Transverse colon (tissue), 4 donors: ENCODE data around the genes VGLL4 and TIMP4.

- PRO-cap: no peak
- RAMPAGE, long total RNA, 4 experiments: no peak in any of the 4 experiments
These were observed 17.6 kb downstream of the VGLL4 start for GRCh38 chr3:11626047-11626589.

DNA sequence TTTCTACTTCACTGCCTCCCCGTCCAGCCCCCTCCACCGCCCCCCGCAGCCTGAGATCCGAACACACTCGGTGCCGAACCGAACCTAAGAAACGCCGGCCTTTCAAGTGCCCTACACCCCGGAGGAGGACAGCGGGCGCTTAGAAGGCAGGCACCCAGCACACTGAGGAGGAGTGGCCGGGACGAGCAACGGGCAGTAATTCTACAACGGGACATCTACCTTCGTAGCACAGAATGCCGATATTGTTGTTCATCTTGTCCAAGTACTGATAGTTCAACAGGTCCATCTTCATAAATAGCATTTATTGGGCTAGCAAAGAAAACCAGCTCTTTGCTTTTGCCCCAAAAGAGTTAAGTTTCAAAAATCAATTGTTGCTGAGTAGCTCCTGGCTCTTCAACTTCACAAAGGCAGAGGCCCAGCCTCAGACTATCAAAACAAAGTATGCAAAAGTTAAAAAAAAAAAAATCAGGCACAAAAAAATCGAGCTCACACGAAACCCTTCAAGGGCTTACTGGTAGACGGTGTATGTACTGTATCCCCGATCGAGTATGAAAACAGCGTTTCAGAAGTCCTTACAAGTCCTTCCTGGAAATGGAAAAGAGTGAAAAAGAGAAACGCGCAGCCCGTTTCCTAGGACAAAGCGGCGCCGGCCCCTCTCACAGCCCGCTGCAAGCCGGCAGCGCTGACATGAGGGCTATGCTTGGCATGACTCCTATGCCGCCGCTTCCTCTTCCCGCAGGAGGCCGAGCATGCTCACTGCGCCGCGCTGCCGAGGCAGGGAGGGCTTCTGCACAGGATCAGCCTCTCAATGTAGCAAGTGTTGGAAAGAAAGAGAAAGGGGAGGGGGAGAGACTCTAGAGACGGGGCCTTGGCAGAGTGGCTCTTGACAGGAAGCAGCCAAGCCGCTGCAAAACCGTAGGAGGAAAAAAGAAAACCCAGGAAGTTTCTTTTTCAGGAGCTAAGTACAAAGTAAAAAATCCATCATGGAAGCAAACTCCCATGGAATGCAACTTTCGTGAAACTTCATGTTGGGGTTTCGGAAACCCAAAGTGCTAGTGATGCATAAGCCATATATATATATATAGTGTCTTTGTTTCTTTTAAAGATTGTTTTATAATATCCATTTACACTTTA lies at the start of gene VGLL4:
TSS of gene VGLL4 (minus strand) at position 698 of the 1,134 bp plus-strand sequence.
- PRO-cap: bidirectional peak, plus-strand start at position 169 of the sequence, minus-strand start at position 86 of the sequence; unidirectional peak, minus-strand start at position 401 of the sequence; bidirectional peak, plus-strand start at position 756 of the sequence, minus-strand start at position 689 of the sequence
- RAMPAGE, long total RNA, 4 experiments: start-site peak on the minus strand in 2 of 4 experiments, centred at positions 476 to 718 of the sequence, 14 to 73 reads per replicate

DNA sequence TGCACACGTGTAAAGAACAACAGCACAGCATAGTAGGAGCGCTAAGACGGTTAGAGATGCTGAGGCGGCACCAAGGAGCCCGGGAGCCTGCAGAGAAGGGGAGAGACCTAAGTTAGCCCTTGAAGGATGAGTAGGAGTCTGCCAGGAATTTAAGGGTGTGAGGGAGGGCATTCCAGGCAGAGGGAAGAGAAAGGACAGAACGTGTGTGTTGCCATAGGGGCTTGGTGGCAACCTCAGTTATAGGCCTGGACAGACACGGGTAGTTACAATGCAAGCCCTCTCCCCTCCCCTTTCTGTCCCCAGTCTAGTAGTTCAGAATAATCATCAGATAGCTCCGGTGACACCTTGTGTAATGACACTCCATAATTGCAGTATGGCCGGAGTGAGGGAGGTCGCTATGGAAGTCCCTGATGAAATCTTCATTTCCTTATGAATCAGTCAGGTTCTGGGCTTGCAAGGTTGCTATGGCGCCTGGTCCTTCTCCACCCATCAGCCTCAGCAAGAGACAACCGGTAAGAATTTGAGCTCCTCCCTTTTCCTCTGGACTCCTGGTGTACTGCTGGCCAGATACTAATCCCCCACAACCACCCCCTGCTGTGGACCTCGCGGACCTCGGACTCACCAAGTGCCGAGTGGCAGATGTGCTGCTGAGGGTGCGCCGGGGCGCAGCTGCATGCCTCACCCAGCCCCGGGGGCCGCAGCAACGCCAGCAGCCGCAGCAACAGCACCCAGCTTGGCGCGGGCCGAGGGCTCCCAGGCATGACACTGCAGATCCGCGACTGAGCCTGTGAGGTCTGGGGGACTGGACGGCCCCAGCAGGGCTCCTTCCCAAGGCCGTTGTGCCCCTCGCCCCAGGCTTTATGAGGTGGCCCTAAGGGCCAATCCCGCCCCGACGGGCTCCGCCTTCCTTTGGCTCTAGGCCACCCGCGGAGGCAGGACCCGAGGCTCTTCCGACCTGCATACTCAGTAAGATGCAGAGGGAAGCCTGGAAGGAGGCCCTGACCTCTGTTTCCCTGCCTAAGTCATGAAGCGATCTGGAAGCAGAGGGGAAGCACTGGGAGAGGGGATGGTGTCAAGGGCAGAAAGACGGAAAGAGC lies at the start of gene TIMP4:
TSS of gene TIMP4 (minus strand) at position 833 of the 1,097 bp plus-strand sequence.
- PRO-cap: bidirectional peak, plus-strand start at position 638 of the sequence, minus-strand start at position 627 of the sequence; bidirectional peak, plus-strand start at position 976 of the sequence, minus-strand start at position 839 of the sequence
- RAMPAGE, long total RNA, 4 experiments: start-site peak on the minus strand in 3 of 4 experiments, centred at positions 799 to 849 of the sequence, 23 to 87 reads per replicate

DNA sequence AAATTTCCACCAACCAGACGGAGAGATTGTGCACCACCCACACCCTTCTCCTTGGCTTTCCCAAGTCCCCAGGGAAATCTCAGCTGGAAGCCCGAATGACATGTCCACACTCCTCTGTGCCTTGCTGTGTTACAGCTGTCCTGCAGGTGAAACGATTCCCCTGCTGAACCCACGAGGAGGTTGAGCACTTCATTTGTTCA lies 49.5 kb upstream of the PPARG start:
- PRO-cap: no peak
- RAMPAGE, long total RNA, 4 experiments: no peak in any of the 4 experiments

- PRO-cap: unidirectional peak, plus-strand start at chr3:12289777
- RAMPAGE, long total RNA, 4 experiments: no peak in any of the 4 experiments
These were observed 638 bp downstream of the PPARG start for GRCh38 chr3:12289464-12289951.

DNA sequence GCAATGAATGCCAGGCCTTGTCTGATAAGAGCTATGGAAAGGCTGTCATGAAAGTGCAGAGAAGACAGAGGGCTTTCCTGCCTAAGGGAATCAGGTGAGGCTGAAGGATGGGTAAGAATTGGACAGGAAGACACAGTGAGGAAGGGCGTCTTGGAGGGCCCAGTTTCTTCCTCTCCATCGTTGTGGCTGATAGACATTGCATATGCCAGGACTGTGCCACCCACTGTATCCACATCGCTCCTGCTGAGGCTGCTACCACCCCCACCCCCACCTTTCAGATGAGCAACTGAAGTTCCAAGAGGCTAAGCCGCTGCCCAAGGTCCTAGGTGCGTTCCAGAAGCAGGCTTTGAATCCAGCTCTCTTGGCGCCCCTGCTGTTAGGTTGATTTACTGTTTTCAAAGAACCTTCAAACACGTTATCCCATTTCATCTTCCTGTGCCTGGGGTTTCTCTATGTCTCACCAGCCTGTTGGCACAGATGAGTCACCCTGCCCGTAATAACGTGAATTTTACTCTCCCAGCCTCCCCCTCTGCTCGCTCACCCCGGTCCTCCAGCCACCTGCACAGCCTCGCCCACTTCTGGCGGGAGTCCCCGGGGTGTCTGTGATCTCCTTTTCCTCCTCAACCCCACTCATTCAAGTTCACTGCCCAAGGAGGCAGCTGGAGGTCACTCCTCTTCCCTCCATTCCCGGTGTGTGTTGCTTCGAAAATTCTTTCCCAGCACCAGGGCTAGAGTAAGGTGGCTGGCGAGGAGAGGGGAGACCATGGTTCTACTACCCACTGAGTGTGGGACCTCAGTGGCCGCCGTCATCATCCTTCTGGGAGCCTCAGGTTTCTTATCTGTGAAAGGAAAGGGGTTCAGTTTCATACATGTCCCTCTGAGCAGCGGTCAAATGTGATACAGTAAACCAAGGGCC lies 13.0 kb upstream of the TSEN2 start:
- PRO-cap: no peak
- RAMPAGE, long total RNA, 4 experiments: no peak in any of the 4 experiments

DNA sequence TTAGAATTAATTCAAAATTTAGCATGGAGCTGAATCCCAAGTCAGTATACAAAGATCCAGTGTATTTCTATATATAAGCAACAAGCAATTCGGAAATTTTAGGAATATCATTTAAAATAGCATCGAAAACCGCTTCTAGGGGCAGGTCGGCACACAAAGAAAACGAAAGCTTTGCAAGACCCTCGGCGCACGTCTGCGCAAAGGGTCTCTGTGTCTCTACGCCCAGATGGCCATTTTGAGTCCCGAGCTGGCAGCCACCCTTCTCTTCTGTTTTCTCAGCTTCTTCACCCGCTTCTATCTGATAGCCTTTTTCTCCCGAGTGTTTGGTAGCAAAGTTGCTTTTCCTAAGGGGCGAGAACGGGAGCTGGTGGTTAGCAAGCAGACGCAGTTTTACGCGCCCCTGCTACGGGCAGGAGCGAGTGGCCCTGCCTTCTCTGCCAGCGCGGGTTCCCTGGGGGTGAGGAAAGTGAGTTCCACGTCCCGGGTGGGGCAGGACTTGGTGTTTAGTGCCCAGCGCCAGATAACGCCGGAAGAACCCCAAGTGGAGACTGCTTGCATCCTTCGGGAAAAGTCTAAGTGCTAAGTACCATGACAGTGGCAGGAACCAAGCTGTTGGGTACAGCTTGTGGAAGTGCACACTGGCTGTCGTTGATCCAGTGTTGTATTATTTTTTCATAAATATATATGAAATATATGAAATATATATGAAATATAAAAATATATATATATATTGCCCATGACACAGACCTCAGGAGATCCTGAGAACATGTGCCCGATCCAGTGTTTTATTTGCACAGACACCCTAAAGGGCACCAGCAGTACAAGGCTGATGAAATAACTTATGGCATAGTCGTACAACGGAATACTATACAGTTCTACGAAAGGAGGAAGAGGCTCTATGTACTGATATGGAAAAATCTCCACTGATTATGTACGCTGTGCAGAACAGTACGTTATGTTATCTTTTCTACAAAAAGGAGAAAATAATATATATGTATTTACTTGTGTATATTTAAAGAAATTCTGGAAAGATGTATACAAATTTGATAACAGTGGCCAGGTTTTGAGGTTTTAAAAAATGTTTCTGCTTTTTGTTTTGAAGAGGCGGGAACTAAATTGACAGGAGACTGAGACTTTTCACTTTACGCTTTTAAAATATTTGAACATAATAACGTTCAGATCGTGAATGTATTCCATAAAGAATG lies 2.7 kb upstream of the MKRN2 start:
- PRO-cap: no peak
- RAMPAGE, long total RNA, 4 experiments: no peak in any of the 4 experiments

- PRO-cap: no peak
- RAMPAGE, long total RNA, 4 experiments: no peak in any of the 4 experiments
These were observed 7.8 kb downstream of the RPL32 start for GRCh38 chr3:12833196-12834315.

GRCh38 chr3:12867962-12868380 lies 26.6 kb upstream of the RPL32 start:
- PRO-cap: no peak
- RAMPAGE, long total RNA, 4 experiments: no peak in any of the 4 experiments

DNA sequence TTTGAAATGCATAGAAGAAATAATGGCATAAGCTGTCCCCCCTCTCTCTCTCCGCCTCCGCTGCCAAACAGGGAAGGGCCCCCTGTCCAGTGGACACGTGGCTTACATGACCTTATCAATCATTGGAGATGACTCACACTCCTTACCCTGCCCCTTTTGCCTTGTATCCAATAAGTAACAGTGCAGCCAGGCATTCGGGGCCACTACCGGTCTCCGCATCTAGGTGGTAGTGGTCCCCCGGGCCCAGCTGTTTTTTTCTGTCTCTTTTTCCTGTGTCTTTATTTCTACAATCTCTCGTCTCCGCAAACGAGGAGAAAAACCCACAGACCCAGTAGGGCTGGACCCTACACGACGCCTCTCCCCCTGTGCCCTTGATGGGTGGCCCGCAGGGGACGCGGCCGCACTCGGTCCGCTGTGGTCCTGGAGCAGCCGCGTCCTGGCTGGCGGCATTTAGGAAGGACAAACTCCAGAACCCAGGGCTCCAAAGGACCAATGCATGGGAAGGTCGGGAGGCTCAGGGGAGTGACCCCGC lies 27.1 kb upstream of the RPL32 start:
- PRO-cap: no peak
- RAMPAGE, long total RNA, 4 experiments: no peak in any of the 4 experiments

DNA sequence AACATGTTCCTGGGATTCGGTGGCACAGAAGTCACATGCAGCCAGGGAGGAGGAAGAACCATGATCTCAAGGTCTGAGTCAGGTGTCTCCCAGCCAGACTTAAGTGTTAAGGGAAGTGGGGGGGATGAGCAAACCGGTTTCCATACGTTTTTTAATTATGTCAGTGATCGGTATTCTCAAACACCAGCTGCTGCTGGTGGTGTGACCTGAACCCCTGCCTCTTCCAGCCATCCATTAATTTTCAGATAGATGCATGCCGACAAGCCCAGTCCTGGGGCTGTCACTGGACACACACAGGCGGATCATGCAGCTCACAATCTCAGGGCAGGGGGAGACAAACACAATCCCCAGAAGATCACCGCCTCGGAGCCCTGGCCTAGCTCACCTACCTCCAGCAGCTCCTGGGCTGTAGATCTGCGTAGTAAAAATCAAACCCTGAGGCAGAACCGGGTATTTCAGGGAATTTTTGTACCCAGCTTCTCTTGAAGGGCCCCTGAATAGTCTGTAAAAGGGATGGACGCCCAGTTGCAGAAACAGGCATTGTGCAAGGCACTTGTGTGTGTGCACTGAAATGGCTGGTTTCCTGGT lies 54.7 kb upstream of the RPL32 start:
- PRO-cap: no peak
- RAMPAGE, long total RNA, 4 experiments: no peak in any of the 4 experiments

- PRO-cap: no peak
- RAMPAGE, long total RNA, 4 experiments: no peak in any of the 4 experiments
These were observed 56.9 kb upstream of the RPL32 start for GRCh38 chr3:12897885-12899048.

DNA sequence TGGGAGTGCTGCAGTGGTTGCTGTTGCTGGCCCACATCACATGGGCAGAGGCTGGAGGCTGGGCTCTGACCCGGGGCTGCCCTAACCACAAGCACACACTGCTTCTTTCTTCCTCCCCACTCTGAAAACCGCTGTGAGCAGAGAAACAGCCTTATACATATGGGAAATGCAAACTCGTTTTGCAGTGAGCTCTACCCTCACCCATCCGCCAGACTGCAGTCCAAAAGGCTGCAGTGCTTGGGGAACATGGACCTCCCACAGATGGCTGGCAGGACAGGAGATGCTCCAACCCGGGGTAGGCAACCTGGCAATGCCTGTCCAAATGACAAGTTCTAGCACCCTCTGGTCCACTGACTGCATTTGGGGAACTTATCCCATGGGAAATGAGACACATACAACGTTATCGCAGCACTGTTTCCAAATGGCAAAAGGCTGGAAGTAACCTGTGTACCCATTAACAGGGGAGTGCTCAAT lies 75.0 kb upstream of the RPL32 start:
- PRO-cap: no peak
- RAMPAGE, long total RNA, 4 experiments: no peak in any of the 4 experiments

DNA sequence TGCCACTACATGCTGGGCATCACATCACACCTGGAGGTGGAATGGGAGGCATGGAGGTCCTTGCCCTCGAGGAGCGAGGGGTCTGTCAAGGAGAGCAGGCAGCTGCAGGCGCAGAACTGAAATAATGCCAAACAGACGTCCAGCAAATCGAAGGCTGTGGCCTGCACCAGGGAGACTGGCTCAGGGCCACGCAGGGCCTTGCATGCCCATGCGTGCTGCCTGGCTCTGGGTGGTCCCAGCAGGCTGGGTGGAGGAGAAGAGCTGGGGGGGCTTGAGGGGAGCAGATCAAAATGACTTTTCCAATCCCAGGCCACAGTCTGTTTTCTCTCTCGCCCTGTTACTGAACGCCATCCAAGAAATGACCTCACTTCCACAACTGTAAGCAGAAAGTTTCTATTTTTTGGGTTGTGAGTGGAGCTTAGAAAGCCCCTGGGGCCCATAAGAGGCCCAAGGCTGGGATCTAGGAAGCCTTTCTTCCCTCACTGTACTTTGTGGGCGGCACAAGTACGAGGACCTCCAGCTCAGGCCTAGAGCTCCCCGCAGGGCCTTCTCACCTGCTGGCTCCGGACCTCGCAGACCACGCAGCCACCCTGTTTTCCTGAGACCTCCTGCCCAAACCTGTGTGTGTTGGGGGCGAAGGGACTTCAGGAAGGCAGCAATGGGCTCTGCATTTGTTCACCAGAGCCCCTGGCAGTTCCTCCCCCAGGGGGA lies 97.0 kb upstream of the RPL32 start:
- PRO-cap: no peak
- RAMPAGE, long total RNA, 4 experiments: no peak in any of the 4 experiments

- PRO-cap: bidirectional peak, plus-strand start at chr3:12967971, minus-strand start at chr3:12967688
- RAMPAGE, long total RNA, 4 experiments: start-site peak on the minus strand in 1 of 4 experiments, at chr3:12967449-12967688 at its widest, 11 reads per replicate
These were observed 105.8 kb downstream of the IQSEC1 start for GRCh38 chr3:12967538-12967792.

DNA sequence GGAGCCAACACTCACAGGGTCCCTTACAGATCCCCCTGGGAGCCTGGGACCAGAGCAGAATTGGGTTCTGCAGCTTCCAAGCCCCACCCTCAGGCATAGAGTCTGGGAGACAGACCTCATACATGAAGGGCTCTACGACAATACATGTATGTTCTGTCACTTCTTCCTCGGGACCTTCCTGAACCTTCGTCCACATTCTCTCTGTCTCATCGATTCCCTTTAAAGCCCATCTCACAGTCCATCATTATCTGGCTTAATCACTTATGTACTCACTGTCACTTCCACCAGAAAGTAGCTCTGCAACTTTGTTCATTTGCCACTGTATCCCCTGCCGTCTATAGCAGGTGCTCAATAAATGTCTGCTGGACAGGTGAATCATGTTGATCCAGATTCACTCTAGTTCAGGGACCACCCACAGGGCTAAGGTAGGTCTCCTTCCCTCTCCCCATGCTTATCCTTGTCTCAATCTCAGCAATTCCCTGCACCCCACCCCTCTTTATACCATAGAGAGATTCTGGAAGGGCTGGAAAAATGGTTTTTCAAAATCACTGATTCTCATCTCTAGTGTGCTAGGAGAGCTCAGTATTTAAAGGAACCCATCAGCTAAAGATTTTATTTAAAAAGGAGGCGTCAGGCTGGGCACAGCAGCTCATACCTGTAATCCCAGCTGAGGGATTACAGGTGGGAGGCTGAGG lies 96.7 kb downstream of the IQSEC1 start:
- PRO-cap: no peak
- RAMPAGE, long total RNA, 4 experiments: no peak in any of the 4 experiments

GRCh38 chr3:12986939-12987487 lies 86.2 kb downstream of the IQSEC1 start:
- PRO-cap: no peak
- RAMPAGE, long total RNA, 4 experiments: no peak in any of the 4 experiments

DNA sequence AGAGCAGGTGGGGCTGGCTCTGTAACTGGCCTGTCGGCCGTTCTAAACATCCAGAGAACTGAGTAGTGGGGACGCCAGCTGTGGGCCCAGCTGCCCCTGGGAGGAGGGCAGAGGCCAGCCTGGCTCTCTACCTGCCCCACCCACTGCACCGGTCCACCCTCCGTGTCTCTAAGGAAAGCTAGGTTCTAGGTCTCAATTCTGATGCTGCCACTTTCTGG lies 66.0 kb downstream of the IQSEC1 start:
- PRO-cap: no peak
- RAMPAGE, long total RNA, 4 experiments: no peak in any of the 4 experiments

- PRO-cap: bidirectional peak, plus-strand start at chr3:13009568, minus-strand start at chr3:13009438
- RAMPAGE, long total RNA, 4 experiments: no peak in any of the 4 experiments
These were observed 64.1 kb downstream of the IQSEC1 start for GRCh38 chr3:13008976-13009705.

DNA sequence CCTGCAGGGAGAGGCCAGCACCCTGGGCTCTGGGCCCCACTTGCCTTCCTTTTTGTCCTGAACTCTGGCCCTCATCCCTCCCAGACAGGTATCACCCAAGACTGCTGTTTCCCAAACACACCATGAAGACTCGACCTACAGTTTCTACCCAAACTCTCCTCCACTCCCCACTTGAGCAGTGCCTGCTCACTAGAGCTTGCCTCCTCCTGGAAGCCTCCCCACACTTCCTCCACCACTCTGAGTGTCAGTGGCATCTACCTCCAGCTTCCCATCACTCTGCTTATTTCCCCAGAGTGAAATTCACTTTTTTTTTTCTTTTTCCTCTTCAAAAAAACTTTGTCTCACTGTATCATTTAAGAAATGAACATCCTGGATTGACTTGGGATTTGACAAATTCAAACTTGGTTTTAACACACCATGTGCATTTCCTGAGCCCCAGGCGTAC lies 62.4 kb downstream of the IQSEC1 start:
- PRO-cap: no peak
- RAMPAGE, long total RNA, 4 experiments: no peak in any of the 4 experiments